ENCODE data around the genes BRMS1L and PNN.

GRCh38 chr14:35355813-35356559 lies 48.6 kb downstream of the NFKBIA start:
- PRO-cap = no peak

DNA sequence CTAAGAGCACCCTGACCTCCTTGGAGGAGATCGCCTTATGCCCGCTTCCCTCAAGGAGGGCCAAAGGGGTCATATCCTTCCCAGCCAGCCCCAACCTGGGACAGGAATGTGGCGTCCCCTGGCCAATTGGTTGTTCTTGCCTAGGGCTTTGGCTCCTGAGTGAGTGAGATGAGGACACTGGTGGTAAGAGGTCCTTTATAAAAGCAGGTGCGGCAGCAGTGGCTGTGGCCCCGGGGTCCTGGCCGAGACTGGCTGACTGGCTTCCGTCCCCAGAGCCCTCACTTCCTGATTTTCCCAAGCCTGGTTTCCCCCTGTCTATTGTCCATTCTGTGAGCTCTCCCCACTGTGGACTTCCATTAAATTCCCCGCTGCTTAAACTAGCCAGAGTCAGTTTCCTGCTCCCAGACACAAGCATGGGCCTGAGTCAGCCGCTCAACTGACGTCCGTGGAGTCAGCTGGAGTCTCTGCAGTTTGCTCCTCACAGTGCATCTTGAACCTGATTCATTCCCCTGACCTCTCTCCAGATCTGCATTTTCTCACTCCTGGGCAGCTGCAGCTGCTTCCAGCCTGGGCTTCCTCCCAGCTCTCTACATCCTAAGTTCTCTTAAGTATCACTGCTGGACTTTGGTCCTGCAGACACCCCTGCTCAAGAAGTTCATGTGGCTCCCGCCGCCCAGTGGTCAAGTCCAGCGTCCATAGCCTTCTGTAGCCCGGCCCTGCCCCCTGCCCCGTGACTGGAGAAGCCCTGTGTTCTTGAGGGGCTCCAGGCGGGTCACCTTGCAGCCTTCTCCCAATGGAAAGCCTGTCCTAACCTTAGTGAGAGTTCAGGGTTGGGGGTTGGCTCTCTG lies 20.2 kb downstream of the NFKBIA start:
- PRO-cap = bidirectional peak, plus-strand start at position 390 of the sequence, minus-strand start at position 250 of the sequence

- PRO-cap = no peak
Observed at GRCh38 chr14:35689601-35690197, 119.4 kb downstream of the RALGAPA1 start.

- PRO-cap = bidirectional peak, plus-strand start at chr14:35826460, minus-strand start at chr14:35826165
Observed at GRCh38 chr14:35825758-35826640, at the start of gene BRMS1L. Gene BRMS1L, plus strand, starts transcription at chr14:35826338.

DNA sequence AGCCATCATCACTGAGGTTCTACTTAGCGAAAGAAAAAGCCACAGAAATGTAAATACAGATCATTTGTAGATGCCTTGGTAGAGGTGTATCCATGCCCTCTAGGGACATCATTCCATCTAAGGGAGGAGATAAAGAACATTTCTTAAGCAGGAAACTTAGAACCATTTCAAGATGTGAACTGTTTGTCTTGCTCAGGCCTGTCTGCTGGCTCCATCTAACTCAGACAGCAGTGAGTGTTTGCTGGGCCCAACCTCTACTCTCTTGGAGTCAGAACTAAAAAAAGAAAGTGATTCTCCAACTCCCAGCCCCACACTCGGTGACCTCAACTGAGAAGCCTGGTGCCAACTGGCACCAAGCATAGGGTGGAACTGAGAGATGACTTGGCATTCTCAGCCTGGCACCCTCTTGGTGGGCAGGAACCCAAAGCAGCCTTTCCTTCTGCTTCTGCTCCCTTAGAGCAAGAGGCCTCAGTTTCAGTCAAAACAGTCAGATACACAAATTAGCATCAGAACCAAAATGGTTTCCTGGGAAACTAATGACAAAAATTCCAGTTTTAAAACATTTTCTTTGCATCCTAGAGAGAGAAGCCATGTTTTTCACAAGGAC lies 63.6 kb upstream of the MBIP start:
- PRO-cap = no peak

- PRO-cap = no peak
Observed at GRCh38 chr14:36520900-36521379, 908 bp upstream of the NKX2-1 start.

GRCh38 chr14:36524842-36525366 lies 4.9 kb upstream of the NKX2-1 start:
- PRO-cap = no peak

DNA sequence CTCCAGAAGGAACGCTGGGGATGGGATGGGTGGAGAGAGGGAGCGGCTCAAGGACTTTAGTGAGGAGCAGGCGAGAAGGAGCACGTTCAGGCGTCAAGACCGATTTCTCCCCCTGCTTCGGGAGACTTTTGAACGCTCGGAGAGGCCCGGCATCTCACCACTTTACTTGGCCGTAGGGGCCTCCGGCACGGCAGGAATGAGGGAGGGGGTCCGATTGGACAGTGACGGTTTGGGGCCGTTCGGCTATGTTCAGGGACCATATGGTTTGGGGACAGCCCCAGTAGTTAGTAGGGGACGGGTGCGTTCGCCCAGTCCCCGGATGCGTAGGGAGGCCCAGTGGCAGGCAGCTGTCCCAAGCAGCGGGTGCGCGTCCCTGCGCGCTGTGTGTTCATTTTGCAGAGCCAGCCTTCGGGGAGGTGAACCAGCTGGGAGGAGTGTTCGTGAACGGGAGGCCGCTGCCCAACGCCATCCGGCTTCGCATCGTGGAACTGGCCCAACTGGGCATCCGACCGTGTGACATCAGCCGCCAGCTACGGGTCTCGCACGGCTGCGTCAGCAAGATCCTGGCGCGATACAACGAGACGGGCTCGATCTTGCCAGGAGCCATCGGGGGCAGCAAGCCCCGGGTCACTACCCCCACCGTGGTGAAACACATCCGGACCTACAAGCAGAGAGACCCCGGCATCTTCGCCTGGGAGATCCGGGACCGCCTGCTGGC lies 997 bp downstream of the PAX9 start:
- PRO-cap = no peak

DNA sequence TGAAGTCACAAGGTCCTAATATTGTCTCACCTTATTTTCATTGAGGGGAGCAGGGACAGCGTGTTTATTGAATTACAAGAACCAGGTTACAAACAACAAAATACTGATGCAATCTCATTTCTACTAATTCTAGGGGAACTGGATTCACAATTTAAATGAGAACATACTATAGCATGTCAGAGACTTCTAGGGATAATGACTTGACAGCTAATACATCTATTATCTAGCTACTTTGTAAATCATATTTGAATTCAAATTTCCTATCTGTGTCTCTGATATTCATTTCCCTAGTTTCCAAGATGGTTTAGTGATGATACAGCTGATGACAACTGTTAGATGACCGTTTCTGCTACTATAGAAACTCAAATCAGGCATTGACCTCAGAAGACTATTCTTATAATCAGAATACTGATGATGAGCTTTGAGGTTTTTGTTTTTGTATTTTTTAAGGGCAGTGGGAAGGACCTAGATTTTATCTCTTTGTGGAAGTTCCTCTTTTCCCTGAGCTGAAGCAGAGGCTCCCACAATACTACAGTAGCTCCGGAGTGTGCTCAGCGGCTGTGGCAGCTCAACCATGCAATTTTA lies 145.3 kb downstream of the SLC25A21 start:
- PRO-cap = no peak

- PRO-cap = no peak
Observed at GRCh38 chr14:37246991-37247460, 49.3 kb downstream of the MIPOL1 start.

GRCh38 chr14:37399497-37400033 lies 195.5 kb downstream of the FOXA1 start:
- PRO-cap = no peak

DNA sequence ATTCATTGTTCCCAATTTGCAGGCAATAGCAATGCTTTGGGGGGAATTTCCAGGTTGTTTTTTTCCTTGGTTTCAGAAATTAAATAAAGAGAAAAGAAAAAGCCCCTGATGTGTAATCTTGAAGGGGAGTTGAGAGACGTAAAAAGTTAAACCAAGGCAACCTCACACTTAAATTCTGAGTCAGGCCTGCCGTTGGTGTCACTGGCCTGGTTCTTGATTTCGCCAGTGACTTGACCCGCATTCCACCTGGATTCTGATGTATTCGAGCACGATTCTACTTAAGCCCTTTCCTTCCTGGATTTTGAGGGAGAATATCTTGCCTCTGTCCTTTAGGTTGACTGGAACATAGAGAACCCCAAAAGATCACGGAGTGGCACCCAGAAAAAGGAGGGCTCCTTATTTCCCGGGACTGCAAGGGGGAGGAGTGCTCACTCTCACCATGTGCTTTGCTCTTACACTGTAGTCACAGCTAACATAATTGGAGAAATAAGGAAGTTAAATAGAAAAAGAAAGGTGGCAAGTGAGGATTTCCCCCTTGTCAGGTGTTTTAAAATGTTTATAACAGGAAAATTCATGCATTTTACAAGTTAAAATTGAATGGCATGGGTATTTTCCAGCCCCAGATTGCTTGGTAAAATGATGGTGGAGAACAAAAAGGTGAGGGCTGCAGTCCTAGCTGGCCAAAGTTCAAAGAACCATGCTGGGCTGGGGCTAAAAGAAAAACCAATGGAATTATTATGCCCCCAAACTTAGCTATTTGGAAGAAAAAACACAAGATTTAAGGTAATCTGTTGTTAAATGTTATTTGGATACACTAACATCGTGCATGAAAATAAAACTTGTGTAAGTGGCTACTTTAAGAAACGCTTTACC lies 9.0 kb downstream of the FOXA1 start:
- PRO-cap = no peak

GRCh38 chr14:37596448-37596826 lies 1.0 kb downstream of the TTC6 start:
- PRO-cap = no peak

- PRO-cap = no peak
Observed at GRCh38 chr14:37602608-37603344, 7.3 kb downstream of the TTC6 start.

GRCh38 chr14:38211411-38211905 lies 3.8 kb downstream of the SSTR1 start:
- PRO-cap = no peak

GRCh38 chr14:39002700-39003169 lies 100.3 kb downstream of the SEC23A start:
- PRO-cap = no peak

GRCh38 chr14:39173782-39174414 lies 1.2 kb upstream of the PNN start:
- PRO-cap = no peak

- PRO-cap = bidirectional peak, plus-strand start at chr14:39175249, minus-strand start at chr14:39175013; bidirectional peak, plus-strand start at chr14:39175794, minus-strand start at chr14:39175656; bidirectional peak, plus-strand start at chr14:39175842, minus-strand start at chr14:39175871
Observed at GRCh38 chr14:39175152-39176264, at the start of gene PNN. Gene PNN, plus strand, starts transcription at chr14:39175254.

- PRO-cap = no peak
Observed at GRCh38 chr14:39180408-39180945, 5.4 kb downstream of the PNN start.

- PRO-cap = no peak
Observed at GRCh38 chr14:39184069-39184268, 8.9 kb downstream of the PNN start.

All from endothelial cell (in vitro differentiated cells).